Calu3 (cell line): Measurements from ENCODE around the gene DNAJB11.

DNA sequence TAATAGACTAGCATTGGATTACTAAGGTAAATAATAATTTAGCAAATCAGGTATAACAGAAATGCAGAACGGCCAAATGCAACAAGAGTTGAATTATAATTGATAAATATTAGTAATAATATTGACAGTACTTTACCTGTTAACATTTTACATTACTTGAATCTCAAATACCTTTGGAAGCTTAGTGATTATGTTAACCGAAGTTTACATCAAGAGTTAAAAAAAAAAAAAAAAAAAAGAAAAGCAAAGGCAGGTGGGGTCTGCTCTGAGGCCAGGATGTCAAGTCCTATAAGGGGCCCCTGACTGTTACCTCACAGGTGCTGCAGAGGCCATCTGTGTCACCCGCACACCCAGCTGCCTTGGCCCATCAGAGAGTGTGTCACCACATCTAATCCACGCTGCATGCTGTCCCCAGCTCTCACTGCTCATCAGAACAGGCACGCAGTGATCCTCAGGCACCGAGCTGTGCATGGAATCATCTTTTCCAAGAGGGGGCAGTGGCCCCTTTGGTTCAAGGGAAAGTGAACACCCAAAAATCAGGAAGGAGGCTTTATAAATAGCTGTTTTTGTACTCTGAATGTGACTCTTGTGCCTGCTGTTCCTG is 110.1 kb upstream of the ETV5 start:
- PRO-cap, result no peak

- PRO-cap, result no peak
These were observed 11.5 kb downstream of the CRYGS start for GRCh38 chr3:186532568-186533204.

- PRO-cap, result bidirectional peak, plus-strand start at chr3:186570720, minus-strand start at chr3:186570285; bidirectional peak, plus-strand start at chr3:186570838, minus-strand start at chr3:186570914
These were observed at the start of gene DNAJB11 for GRCh38 chr3:186570124-186571253. TSS of gene DNAJB11 (plus strand) at chr3:186570720.

DNA sequence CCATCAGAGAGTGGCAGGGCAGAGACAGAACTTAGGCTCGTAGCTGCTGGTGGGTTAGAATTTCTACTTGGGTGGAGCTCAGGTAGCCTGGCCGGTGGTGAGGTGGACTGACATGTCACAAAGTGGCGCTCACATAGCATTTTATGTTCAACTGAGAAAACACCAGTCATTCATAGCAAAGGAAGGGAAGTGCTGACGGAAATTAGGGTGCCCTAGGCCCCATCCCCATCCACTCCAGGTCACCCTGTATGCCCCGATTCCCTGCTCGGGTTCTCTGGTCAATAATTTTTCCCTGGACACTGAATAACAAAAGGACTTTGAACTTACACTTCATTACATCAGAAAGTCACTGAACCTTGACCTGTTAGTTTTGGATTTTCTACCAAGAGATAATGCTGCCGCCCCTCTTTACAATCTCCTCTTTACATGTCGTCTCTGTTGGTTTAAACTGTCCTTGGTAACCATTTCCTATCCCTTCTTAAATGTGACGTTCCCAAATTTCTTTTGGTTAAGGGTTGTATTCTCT is 13.8 kb upstream of the AHSG start:
- PRO-cap, result unidirectional peak, minus-strand start at position 276 of the sequence

DNA sequence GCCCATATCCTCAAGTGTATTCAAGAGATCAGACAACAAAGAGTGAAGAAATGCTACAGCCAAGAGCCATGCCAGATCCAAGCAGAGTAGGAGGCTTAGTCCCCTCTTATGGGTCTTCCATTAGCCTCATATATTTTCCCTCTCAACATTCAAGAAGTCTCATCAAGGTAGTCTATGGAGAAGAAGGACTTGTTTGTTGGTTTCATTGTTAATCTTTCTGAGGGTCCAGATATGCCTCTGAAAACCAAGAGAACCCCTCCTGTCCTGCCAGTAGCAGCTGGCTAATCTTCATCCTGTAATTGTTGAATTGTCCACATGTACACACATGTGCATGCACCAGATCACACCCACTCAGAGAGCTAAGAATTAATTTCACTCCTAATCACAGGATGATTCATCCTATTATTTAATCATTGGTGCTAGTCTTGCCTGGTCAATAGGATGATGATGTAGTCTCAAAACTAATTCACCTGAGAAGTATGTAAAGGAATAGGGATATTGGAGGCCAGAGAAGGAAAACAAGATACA is 7.9 kb upstream of the AHSG start:
- PRO-cap, result no peak

- PRO-cap, result no peak
These were observed 18.1 kb upstream of the ADIPOQ start for GRCh38 chr3:186824156-186825071.

GRCh38 chr3:186844353-186844562 is 1.7 kb downstream of the ADIPOQ start:
- PRO-cap, result no peak

GRCh38 chr3:186888555-186888971 is 41.8 kb upstream of the ST6GAL1 start:
- PRO-cap, result no peak

- PRO-cap, result no peak
These were observed 11.9 kb downstream of the ST6GAL1 start for GRCh38 chr3:186942137-186942742.

DNA sequence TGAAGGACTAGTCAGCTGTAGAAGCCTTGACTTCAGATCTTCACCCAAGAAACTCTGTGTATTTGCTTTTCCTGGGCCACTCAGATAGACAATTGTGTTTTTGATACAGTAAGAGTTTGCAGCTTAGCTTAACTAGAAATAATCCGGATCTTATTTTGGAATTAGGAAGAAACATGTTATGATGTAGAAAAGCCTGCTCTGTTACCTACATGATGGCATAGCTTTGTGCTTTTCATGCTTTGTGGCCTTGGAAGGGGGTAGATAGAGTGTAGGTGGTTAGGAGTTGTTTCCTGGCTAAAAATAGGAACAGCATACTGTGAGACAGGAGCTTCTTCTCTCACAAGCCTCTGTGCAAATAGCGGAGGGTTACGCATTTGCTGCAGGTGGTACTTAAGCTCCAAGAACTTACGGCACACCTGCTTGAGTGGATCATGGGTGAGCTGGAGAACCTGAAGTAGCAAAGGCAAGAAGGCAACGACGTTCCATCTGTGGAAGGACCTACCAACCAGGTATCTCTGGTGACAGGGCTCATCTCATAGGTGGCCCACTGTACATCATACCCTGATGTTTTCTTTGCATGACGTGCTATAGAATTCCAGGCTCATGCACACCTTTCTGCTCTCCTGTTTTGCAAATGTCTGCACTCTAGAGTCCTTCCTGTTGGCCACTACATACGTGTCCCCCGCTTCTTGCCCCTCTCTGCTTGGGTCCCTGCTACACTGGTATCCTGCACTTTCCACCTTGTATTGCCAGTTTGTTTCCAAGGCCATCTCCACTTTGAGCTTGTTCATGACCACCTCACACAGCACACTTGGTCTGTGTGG is 66.1 kb downstream of the ST6GAL1 start:
- PRO-cap, result unidirectional peak, plus-strand start at position 591 of the sequence

GRCh38 chr3:187062403-187062644 is 77.0 kb downstream of the RPL39L start:
- PRO-cap, result no peak

GRCh38 chr3:187104922-187105378 is 34.3 kb downstream of the RPL39L start:
- PRO-cap, result no peak

DNA sequence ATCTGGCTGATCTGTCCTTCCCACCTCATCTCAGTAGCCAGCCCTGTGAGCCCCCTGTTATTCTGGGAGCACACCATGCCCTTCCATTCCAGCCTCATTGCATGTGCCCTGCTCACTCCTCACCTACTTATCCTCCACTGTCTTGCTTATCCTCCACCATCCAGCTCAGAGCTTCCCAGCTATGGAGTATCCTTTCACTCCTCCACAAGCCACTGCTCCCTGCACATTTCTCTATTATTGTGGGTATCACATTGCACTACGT is 4.4 kb downstream of the MASP1 start:
- PRO-cap, result no peak

- PRO-cap, result no peak
These were observed 44.3 kb downstream of the RTP4 start for GRCh38 chr3:187412397-187412969.

DNA sequence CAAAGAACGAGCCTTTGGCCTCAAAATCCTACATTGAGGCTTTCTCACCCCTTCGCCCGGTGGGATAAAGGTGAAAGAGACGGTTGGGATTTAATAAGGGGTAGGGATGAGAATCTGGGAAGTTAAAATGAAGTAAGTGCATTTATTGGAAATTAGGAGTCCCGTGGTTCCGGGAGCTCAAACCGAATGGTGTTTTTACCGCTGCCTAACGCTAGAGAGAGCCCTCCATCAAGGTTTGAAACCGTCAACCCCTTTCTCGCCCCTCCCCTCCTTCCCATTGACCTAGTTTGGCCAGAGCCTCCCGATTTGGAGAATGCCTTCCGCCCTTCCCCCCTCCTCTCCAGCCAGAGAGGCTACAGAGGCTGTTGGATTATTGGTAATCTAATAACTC is 6.5 kb downstream of the BCL6 start:
- PRO-cap, result bidirectional peak, plus-strand start at position 310 of the sequence, minus-strand start at position 188 of the sequence

DNA sequence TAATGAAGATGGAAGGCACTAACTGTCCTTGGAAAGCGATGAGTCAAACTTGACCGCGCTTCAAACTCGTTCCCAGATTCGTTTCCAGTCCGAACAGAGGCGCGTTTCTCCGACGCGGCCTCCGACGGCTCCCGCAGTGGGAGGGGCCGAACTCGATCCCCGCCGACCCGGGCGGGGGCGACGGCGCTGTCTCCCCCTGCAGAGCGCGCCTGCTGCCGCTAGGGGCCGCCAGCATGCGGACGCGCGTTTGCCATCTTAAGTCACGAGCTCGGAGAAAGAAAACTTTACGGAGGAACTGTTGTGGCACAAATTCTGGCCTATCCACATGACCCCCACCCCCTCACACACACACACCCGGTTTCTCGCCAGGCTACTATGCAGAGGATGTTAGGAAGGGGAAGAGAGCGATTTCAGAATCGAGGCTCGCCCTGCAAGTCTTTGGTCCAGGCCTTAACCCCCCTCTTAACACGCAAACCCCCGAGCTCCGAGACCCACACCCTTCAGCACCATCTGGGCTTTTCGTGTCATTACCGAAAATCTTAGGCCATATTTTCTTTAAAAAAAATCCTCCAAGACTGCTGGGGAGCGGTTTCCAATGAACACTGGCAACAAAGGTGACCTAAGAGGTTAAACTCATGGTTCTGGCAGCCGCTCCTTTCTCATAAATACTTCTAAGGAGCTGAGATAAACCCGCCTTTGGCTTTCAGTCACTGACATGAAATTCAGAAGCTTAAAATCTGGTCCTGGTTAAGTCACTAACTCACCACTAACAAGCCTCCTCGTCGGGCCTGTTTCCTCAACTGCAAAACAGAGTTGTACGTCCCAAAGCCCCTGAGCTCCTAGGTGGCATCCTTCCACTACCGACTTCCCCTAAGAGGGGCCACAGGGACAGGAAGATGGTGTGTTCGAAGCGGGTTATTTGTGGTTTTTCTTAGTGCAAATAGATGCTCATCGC is 5.1 kb downstream of the BCL6 start:
- PRO-cap, result bidirectional peak, plus-strand start at position 380 of the sequence, minus-strand start at position 138 of the sequence

GRCh38 chr3:187862336-187862735 is 117.1 kb upstream of the BCL6 start:
- PRO-cap, result no peak

DNA sequence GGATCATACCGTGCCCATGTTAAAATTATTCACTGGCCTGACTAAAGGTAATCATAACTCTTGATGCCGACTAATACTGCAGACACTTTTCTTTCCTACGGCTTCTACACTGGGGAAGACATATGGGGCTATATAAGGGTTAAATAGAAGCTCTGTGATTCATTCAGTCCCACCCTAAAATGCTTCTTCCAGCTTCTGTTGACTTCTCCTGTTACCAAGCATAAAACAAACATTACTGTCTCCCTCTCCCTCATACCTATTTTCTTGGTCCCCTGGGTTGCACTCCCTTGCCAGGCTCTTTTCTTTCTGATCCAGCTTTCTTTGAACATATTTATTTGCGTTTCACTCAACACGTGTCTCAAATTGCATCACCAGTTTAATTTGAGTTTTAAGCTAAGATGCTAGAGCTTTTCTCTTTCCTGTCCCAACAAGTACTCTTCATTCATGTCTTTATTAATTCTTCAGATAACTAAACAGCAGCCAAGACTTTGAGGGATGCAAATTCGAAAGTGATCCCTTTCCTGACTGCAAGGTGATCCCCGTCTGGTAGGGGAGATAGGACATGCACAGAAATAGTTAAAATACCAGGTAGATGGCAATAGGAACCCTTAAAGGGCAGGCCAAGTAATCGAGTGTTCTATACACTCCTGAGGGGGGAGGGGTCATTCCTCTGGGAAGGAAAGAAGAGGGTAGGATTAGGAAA is 198.5 kb upstream of the BCL6 start:
- PRO-cap, result no peak

DNA sequence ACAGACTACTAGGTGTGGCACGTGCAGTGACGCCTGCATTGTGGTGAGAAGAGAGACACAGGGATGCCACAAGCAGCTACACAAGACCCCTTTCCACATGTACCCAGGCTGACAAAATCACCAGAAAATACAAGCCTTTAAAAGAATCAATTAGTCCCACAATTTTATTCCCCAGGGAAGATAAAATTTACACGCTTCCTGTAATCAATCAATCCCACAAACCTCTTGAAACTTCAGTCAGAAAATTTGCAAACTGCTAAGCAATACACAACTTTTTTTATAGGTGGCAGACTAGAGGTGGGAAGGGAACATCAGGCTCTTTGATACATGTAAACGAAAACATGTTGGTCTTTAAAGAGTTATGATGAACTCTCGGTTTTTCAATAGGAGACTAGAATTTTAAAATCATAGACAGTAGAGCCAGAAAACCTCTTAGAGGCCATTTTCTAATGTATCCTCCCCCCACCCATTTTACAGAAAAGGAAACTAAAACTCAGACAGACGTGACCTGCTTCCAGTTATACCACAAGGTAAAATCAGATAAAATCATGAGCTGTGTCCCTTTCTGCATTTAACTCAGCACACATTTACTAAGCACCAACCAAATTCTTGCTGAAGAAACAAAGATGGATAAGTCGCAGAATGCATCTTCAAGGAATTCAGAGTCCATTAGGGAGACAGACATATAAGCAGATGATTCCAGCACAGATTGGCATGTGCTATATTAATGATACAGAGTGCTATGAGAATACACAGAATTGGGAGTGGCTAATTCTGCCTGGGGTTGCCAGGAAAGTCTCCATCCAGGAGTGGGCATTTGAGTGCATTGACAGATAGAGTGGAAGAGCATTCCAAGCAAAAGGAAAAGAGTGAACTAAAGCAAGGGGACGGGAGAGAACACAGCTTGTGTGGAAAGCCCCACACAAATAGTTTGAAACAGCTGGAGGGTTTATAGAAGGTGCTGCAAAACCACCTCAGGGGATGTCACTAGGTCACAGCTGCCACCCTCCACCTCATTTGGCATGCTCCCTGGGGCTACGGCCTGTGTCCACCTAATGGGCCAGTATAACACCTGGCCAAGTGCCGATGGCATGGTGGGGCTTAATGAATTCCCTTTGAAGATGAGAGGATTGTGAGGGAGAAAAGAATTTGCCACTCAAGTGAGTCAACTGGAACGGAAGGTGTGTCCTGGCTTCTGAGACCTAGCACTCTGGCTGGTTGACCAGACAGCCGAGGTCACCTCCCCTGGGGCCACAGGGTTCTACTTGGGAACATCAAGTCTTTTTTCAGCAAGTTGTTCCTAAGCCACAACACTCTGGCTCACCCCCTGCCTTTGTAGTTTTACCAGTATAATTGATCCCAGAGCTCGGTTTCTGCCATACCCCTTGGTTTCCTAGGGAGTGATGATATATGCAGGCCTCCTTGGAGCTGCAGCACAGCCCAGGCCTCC is 178.8 kb upstream of the LPP start:
- PRO-cap, result no peak

GRCh38 chr3:188052065-188052710 is 101.8 kb upstream of the LPP start:
- PRO-cap, result no peak